Left colon (tissue), 1 donor: ENCODE results near the gene OR4D5.

DNA sequence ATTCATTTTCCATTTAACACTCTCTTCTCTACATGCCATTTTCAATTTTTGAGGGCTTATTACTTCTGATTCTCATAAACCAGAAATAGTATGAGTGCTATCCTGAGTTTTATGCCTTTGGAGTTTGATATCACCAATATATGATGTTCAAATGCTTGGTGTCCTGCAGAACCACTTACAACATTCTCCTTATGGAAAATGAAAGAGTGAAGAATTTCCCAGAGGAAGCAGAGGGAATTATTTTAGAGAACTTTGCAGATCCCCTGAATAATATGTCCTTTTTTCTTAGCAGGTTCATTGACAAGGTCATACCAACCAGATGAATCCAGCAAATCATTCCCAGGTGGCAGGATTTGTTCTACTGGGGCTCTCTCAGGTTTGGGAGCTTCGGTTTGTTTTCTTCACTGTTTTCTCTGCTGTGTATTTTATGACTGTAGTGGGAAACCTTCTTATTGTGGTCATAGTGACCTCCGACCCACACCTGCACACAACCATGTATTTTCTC is at the start of gene OR4D5:
Gene OR4D5 (plus strand): TSS at position 320 of the 505 bp plus-strand sequence.
- PRO-cap: no peak

DNA sequence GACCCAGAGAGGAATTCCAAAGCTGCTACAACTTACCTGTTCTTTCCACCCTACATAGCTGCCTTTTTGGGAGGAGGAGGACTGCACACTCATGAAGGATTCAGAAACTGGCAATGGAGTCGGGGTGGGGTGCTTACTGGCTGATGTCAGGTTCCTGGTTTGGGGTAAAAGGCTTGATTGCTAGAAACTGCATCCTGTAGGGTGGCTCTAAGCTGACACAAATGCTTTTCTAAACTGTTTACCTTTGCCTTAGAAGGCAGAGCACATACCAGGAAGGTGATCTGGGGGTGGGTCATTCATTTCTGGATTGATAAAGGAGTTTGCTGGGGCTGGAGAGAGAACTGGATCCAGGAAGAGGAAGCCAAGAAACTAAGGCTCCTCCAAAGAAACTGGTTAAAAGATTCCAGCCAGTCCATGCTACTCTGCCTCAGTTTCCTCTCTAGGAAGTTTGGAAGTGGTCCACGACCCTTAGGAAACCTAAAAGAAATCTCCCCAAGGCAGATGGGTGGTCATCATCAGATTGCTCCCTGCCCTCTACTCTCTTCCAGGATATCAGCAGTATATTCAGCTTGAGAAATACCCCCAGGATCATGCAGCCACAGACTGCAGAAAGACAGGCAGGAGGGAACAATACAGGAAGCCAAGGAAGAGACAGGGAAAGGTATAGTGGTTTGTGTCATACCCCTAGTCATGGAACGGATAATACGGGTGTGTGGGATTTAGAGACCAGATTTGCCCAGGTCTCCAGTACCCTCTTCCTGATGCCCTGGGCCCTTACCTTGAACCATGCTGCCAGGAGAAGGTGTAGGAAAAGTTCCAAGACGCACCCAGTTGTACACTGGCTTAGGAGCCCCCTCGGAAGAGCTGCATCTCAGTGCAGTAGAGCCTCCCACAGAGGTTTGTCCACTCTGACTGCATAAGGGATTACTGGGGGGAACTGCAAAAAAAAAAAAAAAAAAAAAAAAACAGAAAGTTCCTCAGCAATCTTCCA is 2.8 kb downstream of the VSIG2 start:
- PRO-cap: bidirectional peak, plus-strand start at position 344 of the sequence, minus-strand start at position 115 of the sequence

- PRO-cap: no peak
Measured at GRCh38 chr11:124754476-124755138, 2.6 kb upstream of the VSIG2 start.

- PRO-cap: bidirectional peak, plus-strand start at chr11:124762869, minus-strand start at chr11:124762808; bidirectional peak, plus-strand start at chr11:124763460, minus-strand start at chr11:124763255
Measured at GRCh38 chr11:124762713-124763612, 873 bp upstream of the ESAM start.

- PRO-cap: no peak
Measured at GRCh38 chr11:124879661-124880635, 14.7 kb downstream of the ROBO3 start.

GRCh38 chr11:125075763-125076244 is 12.7 kb downstream of the SLC37A2 start:
- PRO-cap: no peak

DNA sequence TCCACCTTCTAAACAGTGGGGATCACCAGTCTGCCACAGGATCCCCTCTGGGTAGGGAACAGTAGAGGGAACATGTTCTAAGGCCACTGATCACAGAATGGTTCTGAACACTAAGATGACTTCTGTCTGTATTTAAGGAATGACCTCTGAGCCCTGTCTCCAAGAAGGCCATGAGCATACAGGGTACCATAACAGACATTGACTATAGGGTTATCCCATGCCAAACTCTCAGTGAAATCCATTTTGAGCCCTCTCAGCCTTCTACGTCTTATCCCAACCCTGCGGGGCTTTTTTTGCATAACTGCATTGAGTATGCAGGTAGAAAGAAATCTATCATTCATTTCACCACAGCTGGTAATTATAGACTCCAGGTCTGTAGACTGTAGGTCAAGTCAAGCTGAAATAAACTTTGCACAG is 16.2 kb downstream of the TMEM218 start:
- PRO-cap: no peak

GRCh38 chr11:125110679-125110887 is 843 bp downstream of the TMEM218 start:
- PRO-cap: no peak

GRCh38 chr11:125168961-125169588 is 4.5 kb downstream of the PKNOX2 start:
- PRO-cap: no peak

DNA sequence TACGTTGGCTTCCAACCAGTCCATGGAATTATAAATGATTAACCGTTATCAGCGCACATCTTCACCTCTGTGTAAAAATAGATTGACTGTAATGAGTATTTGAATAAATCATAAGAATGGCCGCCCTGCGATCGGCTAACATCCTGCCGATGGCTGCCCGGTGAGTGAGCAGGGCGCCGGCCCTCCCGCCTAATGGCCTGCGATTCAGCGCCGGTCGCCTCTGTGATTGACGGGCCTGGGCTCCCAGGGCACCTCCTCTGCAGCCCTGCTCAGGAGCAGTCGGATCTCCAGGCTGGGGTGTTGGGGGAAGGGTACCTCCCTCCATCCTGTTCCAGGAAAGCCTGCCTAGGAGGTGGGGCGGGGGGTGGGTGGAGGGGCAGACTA is 71.5 kb downstream of the PKNOX2 start:
- PRO-cap: no peak

- PRO-cap: no peak
Measured at GRCh38 chr11:125256517-125257042, 92.0 kb downstream of the PKNOX2 start.

- PRO-cap: no peak
Measured at GRCh38 chr11:125564586-125564815, 4.8 kb upstream of the EI24 start.

- PRO-cap: no peak
Measured at GRCh38 chr11:125901613-125902388, 1.2 kb downstream of the PUS3 start.

GRCh38 chr11:125925249-125925765 is 20.5 kb upstream of the VSIG10L2 start:
- PRO-cap: no peak

DNA sequence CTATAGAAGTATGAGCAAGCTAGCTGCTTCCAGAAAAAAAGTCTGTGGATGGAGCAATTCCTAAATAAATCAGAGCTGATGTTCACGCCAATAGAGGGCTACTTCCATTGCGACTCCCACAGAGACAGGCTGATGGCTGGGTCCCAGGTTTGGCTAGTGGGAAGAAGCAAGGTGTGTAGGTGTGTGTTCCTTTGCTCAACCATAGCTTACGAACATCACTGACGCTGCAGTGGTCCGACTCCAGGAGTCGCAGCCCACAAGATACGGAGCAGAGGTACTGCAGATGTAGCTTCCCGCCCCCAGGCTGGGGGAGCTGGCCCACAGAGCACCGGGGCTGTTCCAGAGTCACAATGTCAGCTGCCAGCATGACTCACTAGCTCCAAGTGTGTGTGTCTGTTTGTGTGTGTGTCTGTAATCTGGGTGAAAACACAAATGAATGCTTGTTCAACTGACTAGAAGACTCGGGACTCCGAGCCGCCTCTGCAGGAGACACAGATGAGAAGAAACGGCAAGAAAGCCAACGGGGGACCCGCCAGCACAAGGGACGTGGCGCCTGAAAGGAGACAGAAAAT is 10.5 kb downstream of the VSIG10L2 start:
- PRO-cap: no peak

- PRO-cap: unidirectional peak, plus-strand start at chr11:126265447
Measured at GRCh38 chr11:126265037-126266476, 3.1 kb downstream of the SRPRA start.

GRCh38 chr11:126282698-126282968 is 260 bp upstream of the TIRAP start:
- PRO-cap: no peak

DNA sequence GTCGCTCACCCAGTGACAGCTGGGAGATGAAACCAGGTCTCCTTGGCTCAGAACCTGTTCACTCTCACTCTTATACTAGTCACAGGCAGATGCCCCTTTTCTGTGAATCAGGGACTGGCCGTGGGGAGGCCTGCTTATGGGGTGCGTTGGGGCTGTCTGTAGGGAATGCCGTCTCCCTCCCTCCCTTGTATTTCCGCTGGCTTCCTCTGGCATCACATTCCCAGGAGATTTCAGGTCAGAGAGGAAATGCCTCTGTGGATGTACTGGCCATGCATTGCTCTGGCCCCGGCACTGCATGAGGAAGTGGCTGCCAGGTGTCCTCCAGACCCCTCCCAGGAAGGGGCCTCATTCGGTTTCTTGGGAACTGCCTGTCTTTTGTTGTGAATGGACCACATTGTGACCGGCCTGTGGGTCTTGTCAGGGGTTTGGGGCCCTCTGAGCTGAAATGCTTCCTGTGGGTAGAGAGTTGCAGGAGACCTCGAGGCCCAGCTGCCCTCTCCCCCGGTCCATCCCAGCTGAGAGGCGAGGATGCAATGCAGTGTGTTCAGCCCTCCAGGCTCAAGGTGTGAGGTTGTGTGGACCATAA is 18.9 kb upstream of the ST3GAL4 start:
- PRO-cap: no peak

GRCh38 chr11:126353129-126353656 is 2.3 kb upstream of the ST3GAL4 start:
- PRO-cap: no peak

DNA sequence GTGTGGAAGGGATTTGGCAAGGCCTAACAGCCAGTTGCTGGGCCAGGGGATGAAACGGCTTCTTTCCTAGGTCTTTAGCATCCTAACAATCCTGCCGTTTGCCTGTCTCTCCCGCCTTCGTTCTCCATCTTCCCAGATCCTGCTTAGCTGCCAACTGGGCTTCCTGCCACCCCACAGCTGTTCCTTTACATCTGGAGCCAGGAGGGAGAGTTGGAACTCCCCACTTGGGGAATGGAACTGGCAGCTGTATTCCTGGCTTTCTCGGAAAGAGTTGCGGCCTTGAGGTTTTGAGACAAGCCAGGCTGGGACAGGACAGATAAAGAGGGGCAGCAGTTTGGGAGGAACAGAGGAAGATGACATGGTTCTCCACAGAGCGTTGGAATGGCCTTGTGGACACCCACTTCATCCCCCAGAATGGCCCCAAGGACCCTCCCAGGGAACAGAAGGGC is 59.7 kb downstream of the ST3GAL4 start:
- PRO-cap: no peak